Neuron (in vitro differentiated cells): ENCODE measurements around the genes NECAB2 and ADAD2.

- PRO-cap, result no peak
Observed at GRCh38 chr16:82197368-82198085, 27.5 kb upstream of the MPHOSPH6 start.

GRCh38 chr16:82833562-82833911, 206.8 kb downstream of the CDH13 start:
- PRO-cap, result bidirectional peak, plus-strand start at chr16:82833783, minus-strand start at chr16:82833504

- PRO-cap, result no peak
Observed at GRCh38 chr16:83088361-83088641, 461.5 kb downstream of the CDH13 start.

DNA sequence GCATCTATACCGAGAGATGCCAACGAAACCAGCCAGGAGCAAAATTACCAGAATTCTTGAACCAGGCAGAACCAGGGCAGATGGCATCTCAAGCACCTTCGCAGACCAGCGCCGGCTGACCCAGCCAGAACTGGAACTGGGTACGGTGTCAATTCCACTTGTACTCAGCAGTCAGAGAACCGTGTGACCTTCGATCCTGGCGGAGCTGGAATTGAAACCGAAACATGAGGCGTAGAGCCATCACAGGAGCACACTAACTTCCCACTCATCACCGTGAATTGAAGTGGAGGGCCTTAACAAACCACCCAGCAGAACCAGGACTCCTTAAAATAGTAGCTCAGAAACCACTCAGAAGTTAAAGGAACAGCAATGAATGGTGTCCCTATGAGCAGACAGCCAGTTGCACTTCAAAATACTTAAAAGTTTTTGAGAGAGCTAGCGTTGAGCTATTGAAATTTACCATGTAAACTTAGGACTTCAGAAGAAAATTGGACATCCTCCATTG, 207.7 kb upstream of the HSBP1 start:
- PRO-cap, result no peak

- PRO-cap, result no peak
Observed at GRCh38 chr16:83689442-83689925, 118.3 kb upstream of the HSBP1 start.

- PRO-cap, result no peak
Observed at GRCh38 chr16:83926370-83927518, 26.3 kb upstream of the OSGIN1 start.

GRCh38 chr16:83968041-83968888, at the start of gene NECAB2:
Gene NECAB2, plus strand, starts transcription at chr16:83968244.
- PRO-cap, result unidirectional peak, plus-strand start at chr16:83968505; bidirectional peak, plus-strand start at chr16:83968691, minus-strand start at chr16:83968673

GRCh38 chr16:84095625-84095940, 21.2 kb downstream of the MBTPS1 start:
- PRO-cap, result no peak

DNA sequence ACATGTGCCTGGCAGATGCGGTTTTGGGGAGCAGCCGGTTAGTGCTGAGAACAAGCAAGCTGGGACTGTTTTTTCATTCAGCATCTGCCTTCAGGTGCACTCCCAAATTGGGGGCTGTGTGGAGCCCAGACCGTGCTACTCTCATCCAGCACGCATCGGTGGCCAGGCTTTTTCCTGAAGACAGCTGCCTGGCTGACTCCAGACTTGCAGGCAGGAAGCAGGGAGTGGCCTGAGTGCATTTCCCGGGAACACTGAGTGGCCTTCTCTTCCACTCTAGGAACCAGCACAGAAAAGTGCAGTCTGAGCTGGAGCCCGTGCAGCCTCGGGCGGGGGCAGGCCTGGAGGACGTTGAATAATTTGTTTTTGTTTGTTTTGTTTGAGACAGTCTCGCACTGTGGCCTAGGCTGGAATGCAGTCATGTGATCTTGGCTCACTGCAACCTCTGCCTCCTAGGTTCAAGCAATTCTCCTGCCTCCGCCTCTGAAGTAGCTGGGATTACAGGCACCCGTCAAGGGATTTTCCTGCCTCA, 9.9 kb downstream of the TAF1C start:
- PRO-cap, result no peak

DNA sequence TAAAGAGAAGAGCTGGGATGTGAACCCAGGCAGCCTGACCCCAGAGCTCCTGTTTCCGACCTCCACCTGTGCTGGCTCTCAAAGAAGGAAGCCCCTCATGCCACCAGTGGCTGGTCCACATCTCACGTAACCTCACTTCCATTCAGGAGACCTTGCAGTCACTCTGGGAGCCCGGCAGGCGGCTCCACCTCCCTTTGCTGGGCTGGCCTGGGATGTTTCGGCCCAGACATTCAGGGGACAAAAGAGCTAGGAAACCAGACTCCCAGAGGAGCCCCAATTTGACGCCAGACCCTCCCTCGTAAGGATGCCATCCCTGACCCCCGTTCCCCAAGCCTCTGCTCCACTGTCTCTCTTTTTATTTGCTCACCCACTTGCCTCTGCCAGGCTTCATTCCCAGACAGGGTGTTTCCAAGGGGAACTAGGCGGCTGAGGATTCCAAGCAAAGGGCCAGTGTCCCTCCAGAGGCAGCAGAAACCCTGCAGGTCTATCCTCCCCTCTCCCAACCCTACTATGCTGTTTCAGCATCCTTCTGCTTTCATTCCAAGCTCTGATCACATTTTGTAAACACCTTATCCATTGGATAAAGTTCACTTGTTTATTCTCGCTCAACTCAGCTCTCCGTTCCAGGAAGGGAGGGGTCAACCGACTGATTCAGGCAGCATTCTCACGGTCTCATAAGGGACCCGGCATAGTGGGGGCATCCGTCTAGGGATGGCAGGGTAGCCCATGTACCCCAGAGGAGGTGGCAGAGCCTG, 2.7 kb downstream of the TAF1C start:
- PRO-cap, result no peak

DNA sequence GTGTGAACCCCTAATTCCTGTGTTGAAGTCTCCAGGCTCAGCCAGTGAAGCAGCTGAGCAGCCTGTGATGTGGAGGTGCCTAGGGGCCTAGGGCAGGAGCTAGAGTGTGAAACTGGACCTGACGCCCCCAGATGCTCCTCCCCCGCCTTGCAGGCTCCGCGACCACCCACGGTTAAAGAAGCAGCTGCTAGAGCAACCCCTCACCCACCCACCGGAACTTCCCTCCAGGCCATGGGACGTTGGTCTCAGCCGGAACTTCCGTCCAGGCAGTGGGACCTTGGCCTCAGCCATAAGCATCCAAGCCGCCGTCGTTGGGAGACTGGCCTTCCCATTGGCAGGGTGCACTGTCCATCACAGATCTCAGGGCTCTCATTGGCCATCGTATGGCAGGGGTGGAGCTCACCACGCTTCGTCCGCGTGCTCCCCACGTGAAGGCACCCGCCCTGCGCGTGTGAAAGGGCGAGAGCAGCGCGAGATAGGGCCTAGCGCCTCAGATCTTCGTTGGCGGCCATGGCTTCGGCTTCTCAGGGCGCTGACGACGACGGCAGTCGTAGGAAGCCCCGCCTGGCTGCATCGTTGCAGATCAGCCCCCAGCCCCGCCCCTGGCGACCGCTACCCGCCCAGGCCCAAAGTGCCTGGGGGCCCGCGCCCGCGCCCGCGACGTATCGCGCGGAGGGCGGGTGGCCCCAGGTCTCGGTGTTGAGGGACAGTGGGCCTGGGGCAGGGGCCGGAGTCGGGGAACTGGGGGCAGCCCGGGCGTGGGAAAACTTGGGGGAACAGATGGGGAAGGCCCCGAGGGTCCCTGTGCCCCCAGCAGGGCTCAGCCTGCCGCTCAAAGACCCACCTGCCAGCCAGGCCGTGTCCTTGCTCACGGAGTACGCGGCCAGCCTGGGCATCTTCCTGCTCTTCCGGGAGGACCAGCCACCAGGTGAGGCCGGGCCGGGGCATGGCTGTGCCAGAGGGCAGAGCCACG, at the start of gene ADAD2:
Gene ADAD2 (plus strand): TSS at position 437 of the 973 bp plus-strand sequence.
- PRO-cap, result no peak

DNA sequence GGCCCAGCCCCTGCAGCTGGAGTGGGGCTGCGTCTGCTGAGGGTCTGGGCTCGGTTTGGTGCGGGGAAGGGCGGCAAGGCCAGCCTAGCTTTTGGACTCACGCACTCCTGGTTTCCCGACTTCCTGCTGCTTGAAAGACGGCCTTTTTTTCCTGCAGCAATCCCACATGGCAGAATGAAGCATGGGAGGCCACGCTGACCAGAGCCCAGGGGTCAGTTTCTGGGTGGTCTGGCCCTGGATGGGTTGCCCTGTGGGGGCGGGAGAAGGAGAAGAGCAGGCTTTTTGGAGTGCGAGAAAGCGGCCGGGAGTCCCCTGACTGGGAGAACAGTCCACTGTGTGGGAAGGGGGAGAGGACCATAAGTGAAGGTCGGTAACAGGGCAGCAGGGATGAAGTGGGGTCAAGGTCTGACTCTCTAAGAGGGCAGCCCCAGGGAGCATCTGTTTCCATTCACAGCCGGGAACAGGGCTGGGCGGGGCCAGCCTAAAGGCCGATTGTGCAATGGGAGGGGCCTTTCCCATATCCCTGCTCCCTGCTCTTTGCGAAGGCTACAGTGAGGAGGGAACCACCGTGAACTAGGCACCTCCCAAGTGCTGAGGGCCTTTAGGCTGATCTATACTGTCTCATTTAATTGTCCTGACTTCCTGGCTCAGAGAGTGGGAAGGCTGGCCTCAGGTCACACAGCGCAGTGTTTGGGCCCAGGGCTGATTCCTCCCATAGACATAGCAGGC, 10.6 kb upstream of the WFDC1 start:
- PRO-cap, result bidirectional peak, plus-strand start at position 550 of the sequence, minus-strand start at position 323 of the sequence

- PRO-cap, result no peak
Observed at GRCh38 chr16:84369900-84370790, 1.8 kb downstream of the ATP2C2 start.

DNA sequence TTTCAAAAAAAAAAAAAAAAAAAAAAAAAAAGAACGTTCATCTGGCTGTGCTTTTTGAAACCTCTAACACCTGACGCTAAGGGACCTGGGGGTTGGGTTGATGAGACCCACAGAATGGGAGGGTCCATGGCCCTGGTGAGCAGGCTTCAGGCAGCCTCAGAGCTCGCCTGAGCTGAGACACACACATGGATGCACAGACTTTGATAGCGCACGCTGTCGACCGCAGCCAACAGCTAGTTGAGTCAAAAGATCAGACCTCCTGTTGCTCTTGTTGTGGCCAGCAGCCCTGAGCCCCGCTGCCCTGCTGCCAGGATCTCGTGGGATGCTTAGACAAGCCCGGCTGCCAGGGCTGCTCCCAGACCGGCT, 19.8 kb upstream of the MEAK7 start:
- PRO-cap, result no peak

DNA sequence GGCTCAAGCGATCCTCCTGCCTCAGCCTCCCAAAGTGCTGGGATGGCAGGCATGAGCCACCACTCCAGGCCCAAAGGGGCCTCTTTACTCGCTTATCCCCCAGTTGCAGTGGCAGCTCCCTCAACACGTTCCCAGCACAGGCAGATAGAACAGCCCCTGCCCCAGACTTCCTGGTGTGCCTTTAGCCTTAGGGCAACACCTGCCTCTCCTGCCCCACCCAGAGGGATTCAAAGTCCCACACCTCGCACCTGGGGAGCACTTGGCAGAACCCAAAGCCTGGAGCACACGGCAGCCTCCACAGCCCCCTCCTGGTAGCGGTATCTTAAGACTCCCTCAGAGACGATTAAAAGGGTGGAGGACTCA, 54.7 kb upstream of the MEAK7 start:
- PRO-cap, result no peak

DNA sequence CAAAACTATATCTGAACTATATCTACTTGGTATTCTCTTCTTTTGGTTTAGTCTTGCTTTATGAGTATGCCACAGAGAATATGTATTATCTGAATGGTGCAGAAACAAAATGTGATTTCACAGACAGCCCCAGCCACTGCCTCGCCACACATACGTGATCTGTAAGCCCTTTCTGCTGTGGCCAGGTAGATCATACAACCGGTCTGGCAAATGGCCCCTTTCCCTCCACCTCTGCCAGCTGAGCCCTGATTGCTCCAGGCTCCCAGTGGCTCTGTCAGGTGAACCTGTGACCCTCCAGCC, 6.2 kb downstream of the COTL1 start:
- PRO-cap, result no peak

GRCh38 chr16:84650607-84651021, 2.3 kb downstream of the KLHL36 start:
- PRO-cap, result no peak

GRCh38 chr16:84658353-84659166, 10.2 kb downstream of the KLHL36 start:
- PRO-cap, result no peak

GRCh38 chr16:84663365-84664416, 15.4 kb downstream of the KLHL36 start:
- PRO-cap, result no peak

GRCh38 chr16:84834490-84834897, 14.7 kb downstream of the CRISPLD2 start:
- PRO-cap, result no peak